Hematopoietic multipotent progenitor cell (in vitro differentiated cells): ENCODE measurements around the gene MORN2.

- CAGE, long polyA plus RNA, result no peak
Measured at GRCh38 chr2:38604012-38604493, 1.3 kb upstream of the HNRNPLL start.

GRCh38 chr2:38731764-38732110 is 19.4 kb downstream of the SRSF7 start:
- CAGE, long polyA plus RNA, result no peak

DNA sequence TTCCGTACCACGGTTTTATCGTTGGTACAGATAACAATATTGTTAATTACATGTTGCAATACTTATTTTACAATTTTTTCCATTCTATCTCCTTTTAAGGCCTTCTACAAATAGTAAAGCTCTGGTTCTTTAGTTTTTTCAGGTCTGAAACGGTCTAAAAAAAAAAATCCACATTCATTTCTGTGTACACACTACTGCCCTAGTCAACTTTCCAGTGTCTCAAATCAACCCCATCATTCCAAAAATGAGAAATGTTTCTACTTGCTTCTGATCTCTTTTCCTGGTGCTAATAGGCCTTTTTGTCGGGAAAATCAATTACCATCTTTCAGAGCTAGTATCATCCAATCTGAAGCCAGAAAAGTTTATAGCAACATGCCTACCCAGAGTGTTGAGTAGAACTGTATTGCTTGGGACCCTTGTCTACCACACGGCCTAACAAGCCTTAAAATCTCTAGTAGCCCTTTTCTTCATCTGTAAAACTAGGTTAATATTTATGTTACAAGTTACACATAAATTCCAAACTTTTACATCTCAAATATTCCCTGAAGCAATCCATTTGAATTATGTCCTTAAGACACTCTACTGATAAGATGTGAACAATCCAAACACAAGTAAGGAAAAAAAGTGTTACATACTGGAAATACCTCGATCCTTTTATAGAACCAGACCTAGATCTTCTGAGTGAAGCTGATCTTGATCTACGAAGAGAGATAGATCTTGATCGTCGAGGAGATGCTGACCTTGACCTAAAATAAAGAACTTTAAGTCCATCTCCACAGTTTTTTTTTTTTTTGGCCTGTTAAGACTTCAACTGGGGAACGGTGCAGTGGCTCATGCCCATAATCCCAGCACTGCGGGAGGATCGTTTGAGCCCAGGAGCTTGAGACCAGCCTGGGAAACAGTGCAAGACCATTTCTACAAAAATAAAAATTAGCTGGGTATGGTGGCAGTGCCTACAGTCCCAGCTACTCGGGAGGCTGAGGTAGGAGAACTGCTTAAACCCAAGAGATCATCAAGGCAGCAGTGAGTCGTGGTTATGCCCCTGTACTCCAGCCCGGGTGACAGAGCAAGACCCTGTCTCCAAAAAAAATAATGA is 3.4 kb downstream of the SRSF7 start:
- CAGE, long polyA plus RNA, result start-site peak on the minus strand centred at position 665 of the sequence, 40 bp wide, 94 reads

DNA sequence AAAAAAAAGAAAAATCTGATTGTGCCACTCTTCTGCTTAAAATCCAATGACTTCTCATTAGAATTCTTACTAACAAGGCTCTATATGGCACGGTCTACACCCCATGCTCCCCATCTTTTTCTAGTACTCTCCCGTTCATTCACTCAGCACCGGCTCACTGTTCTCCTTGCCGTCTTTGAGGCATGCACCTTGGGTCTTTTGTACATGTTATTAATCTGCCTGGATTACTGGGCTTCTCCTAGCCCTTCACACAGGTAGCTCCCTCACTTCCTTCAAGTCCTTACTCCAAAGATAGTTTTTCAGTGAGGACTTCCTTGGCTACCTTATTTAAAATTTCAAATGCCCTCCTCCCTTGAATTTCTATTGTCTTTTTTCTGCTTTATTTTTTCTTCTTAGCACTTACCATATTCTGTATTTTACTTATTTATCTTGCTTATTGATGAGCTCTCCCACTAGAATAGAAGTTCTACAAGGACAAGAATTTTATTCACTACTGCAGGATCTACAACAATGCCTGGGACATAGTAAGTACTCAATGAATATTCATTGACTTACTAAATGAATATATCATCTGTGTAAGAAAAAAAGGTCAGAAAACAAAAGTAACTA is 26.1 kb downstream of the DHX57 start:
- CAGE, long polyA plus RNA, result no peak

GRCh38 chr2:38861535-38862118 is 14.1 kb downstream of the DHX57 start:
- CAGE, long polyA plus RNA, result no peak

- CAGE, long polyA plus RNA, result start-site peak on the minus strand at chr2:38875904-38875923, 36 reads; start-site peak on the plus strand at chr2:38875976-38876040, 169 reads
Measured at GRCh38 chr2:38875561-38876623, at the start of gene MORN2. Gene MORN2 (plus strand): TSS chr2:38875976.

DNA sequence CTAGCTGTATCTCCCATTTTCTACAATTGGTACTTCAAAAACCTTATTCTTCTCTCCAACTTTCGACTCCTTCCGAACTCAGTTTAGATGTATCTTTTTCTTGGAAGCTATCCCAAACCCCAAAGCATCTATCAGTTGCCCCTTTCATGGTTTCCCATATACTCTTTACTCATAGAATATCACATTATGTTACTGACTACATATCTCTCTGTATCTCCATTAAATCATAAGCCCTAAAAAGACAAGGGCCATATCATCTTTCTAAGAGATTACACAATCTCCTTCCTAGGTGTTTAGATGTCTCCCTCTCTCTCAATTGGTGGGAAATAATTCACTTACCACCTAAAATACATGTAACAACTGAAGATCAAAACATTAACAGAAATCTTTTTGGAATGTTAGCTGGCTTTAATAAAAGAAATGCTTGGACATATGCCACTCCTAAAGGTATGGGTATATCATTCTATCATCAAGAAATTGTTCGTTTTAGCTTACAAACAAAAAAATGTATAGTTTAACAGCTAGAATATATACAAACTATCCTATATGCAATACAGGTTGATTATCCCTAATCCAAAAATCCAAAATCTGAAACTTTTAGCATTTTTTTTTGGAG is 54.3 kb downstream of the SOS1 start:
- CAGE, long polyA plus RNA, result no peak

GRCh38 chr2:39123672-39124188 is 2.9 kb upstream of the SOS1 start:
- CAGE, long polyA plus RNA, result no peak

- CAGE, long polyA plus RNA, result no peak
Measured at GRCh38 chr2:39437372-39437651, 227 bp upstream of the MAP4K3 start.

DNA sequence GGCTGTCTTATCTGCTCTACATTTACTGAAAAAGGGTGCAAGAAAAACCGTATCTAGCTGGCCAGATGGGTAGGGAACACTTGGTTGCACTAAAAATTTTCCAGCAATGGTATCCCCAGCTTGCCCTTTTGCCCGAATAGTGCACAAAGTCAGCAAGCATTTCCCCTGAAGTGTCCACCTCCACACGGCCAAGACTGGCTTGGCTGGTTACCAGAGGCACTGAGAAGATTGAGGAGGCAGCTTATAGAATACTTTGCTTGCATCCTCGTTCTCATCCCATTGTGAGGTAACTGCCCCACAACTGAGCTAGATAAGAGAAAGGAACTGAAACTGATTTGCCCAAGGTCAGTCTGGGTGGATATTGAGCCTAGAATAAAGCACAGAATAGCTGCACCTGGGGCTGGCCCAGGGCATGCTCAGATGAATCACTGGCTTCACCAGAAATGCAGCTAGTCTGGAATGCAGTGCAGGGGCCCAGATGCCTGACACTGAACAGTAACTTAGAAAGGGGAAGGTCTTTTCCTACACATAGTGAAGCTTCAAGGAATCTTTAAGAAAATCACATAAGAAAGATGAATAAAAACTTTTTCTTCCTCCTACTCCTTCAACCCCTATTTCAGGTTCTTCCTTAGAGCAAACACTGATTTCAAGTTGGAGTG is 32.7 kb upstream of the MAP4K3 start:
- CAGE, long polyA plus RNA, result no peak

DNA sequence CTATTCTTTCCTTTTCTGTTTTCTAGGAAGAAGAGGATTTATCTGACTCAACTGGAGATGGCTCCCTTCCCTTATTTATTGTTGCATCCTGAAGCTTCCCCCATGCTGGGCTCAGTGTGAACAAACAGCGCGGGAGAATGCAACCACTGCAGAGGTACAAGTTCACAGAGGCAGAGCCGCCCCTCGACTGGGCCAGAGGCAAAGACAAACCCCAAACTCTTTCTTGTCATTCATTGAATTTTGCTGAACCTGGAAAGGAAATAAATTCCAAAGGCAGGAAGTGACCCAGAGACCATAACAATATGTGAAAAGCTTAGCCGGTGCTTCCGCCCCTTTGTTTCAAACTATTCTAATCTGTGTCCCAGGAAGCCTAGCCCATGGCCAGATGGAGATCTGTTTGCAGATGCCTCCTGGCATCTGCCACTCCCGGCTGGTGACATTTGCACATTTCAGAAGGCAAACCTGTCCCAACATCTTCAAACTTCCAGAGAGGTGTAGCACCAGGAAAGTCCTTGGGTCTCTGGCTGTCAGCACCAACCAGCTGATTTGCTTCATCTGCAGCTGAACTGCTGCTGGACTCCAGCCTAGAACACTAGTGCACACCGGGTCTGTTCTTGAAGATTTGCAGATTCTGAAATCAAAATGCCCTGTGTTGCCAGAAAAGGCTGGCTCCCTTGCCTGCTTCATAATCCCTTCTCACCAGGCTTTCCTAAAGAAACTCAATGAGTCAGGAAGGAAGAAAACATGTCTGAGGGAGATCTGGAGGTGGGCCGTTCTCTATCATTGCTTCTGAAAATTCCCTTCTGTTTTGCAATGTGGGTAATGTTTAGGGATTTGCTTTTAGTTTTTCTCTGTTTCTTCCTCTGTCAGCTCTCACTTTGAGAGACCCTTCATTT is 79.6 kb upstream of the MAP4K3 start:
- CAGE, long polyA plus RNA, result no peak

DNA sequence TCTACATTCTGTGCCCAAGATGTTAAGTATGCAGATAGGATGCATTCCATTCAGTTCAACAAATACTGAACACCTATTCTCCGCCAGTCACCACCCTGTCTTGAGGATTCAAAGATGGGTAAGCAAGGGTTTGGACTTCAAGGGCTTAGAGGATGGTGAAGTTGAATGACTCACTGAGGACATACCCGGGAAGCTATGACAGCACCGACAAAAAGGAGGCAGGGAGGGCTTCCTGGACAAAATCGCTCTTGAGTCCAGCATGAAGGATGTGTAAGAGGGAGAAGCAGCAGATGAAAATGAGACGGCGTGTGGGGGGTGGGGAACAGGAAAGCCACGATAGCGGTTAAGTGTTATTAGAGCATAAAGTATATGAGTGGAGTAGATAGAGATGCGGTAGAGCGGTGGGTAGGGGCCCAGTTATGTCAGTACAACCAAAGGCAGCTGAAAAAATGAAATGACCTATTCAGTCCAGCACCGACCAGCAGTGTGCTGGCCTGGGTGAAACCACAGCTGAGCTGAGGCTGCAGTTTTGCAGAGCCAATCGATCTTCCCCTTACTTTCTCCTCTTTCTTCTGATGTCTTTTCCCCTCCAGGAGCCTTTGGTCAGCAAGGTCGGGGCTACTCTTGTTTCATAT is 1.8 kb upstream of the THUMPD2 start:
- CAGE, long polyA plus RNA, result no peak

DNA sequence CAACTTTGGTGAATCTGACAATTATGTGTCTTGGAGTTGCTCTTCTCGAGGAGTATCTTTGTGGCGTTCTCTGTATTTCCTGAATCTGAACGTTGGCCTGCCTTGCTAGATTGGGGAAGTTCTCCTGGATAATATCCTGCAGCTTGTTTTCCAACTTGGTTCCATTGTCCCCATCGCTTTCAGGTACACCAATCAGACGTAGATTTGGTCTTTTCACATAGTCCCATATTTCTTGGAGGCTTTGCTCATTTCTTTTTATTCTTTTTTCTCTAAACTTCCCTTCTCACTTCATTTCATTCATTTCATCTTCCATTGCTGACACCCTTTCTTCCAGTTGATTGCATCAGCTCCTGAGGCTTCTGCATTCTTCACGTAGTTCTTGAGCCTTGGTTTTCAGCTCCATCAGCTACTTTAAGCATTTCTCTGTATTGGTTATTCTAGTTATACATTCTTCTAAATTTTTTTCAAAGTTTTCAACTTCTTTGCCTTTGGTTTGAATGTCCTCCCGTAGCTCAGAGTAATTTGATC is 214.8 kb downstream of the SLC8A1 start:
- CAGE, long polyA plus RNA, result no peak

- CAGE, long polyA plus RNA, result no peak
Measured at GRCh38 chr2:40250961-40251628, 200.8 kb downstream of the SLC8A1 start.

GRCh38 chr2:41720695-41721471 is 326.9 kb upstream of the PKDCC start:
- CAGE, long polyA plus RNA, result no peak

GRCh38 chr2:41877076-41877999 is 170.5 kb upstream of the PKDCC start:
- CAGE, long polyA plus RNA, result no peak

DNA sequence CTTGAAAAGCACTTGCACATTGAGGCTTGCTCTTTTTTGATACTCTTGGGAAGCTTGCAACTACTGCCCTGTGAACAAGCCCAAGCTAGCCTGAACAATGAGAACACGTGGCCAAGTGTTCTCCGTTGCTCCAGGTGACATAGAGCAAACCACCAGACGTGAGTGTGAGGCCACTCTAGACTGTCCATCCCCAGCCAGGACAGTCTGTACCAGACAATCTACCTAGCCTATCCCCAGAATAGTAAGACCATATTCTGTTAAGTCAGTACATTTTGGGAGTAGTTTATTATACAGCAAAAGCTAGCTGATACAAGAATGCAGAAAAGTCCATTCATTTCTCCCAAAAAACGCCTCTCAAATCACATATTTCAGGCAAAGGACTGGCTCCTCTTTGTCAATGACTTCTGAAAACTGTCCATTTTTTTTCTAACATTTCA is 142.1 kb upstream of the PKDCC start:
- CAGE, long polyA plus RNA, result no peak

GRCh38 chr2:41989755-41990258 is 58.0 kb upstream of the PKDCC start:
- CAGE, long polyA plus RNA, result no peak

GRCh38 chr2:42021467-42021809 is 26.4 kb upstream of the PKDCC start:
- CAGE, long polyA plus RNA, result no peak

GRCh38 chr2:42049971-42050092 is 2.0 kb downstream of the PKDCC start:
- CAGE, long polyA plus RNA, result no peak